Foreskin keratinocyte (primary cell): Measurements from ENCODE around the gene LIPN.

- RAMPAGE, total RNA: no peak
These were observed 40.8 kb upstream of the PAPSS2 start for GRCh38 chr10:87618691-87619467.

DNA sequence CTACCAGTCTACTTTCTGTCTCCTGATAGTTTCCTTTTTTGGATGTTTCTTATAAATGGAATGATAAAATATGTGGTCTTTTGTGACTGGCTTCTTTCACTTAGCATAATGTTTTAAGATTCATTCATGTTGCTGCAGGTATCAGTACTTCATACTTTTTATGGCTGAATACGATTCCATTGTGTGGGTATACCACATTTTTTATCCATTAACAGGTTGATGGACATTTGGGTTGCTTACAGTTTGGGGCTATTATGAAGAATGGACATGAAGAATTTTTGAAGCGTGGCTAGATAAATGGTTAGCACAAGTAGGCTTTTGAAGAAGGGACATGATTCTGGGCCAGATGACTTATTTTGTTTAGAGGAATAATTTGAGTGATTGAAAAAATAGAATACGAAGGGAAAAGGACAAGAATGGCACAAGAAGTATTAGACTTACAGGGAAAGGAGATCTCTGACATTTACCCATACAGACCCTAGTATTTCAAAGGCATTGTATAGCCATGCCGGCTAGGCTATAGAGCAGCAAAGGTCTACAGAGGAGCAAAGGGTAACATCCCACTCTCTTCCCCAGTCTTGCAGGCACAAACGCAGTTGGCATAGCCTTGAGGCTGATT lies 22.2 kb downstream of the PAPSS2 start:
- RAMPAGE, total RNA: no peak

GRCh38 chr10:87721843-87722188 lies 62.1 kb downstream of the PAPSS2 start:
- RAMPAGE, total RNA: no peak

DNA sequence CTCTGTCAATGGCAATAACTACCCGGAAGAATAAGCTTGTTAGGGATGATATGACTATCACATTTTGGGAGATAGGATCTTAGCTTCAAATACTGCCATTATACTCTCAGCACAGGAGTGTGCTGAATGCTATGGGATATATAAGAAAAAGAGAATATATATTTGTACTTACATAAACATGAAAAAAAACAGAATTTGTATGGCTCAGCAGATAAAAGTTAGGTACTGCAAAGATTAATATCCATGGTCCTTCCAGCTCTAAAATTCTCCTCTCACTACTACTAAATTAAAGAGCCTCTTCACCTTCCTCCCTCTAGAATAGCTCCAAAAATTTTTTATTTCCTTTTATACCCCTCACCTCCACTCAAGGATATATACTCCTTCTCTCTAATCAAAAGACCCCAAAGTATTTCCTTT lies 2.6 kb downstream of the ATAD1 start:
- RAMPAGE, total RNA: no peak

DNA sequence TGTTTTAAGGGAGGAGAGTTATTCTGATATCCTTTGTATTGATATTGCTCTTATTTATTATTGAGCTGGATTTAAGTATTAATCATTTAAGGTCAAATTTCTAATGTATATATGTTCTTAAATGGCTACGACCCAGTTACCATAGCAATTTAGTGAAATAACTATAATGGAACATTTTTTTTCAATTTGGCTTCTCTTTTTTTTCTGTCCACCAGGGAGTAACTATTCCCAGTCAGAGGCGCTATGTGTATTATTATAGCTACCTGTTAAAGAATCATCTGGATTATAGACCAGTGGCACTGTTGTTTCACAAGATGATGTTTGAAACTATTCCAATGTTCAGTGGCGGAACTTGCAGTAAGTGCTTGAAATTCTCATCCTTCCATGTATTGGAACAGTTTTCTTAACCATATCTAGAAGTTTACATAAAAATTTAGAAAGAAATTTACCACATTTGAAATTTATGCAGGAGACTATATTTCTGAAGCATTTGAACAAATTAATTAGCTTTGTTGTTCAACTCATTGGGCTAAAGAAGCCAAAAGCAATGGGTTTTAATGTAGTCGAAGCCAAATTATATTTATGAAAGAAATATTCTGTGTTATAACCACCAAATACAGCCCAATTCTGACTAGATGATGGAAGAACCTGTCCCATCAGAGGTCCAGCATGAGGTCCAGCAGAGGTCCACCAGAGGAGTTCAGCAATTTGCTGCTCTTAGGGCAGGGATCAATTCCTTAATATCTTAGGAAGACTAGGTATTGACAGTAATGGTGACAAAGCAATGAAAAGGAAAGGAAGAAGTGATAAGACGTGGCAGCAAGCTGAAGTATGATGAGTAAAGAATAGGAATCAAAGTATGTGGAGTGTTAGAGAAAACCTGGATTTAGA lies 88.7 kb downstream of the PTEN start:
- RAMPAGE, total RNA: no peak

DNA sequence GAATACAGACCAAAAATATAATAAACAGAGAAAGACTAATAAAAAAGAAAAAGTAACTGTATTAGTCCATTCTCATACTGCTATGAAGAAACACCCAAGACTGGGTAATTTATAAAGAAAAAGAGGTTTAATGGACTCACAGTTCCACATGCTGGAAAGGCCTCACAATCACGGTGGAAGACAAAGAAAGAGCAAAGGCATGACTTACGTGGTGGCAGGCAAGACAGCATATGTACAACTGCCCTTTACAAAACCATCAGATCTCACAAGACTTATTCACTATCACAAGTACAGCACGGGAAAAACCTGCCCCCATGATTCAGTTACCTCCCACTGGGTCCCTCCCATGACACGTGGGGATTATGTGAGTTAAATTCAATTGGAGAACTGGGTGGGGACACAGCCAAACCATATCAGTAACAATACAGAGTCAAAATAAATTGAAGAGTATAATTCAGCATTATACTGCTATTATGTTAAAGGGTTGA lies 37.8 kb downstream of the RNLS start:
- RAMPAGE, total RNA: no peak

- RAMPAGE, total RNA: no peak
These were observed at the start of gene LIPN for GRCh38 chr10:88759587-88760232. Gene LIPN (plus strand): TSS chr10:88760020.

DNA sequence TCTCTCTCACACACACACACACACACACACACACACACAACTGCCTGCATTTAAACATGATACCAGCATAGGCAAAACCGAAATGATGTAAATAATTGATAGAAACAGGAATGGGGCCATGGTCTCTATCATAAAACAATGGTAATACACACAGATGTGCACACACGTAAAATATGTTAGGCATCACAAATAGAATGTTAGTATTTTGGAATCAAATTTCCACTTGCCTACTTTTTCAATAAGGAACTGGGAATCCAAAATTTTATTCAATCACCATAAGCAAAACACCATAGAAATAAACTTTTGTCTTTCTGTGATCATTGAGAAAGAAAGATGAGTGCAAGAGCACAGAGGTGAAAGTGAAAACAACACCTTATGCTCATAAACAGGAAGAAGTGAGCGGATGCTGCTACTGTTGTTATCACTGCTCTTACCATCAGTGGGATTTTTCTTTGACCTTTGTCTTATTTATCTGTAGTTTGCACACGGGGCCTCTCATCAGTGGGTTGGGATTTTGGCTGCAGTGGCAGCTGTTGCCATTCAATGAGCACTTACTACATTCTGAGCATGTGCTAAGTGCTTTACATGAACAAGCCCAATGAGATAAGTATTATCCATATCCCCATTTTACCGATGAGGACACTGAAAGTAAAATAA lies 22.6 kb downstream of the LIPM start:
- RAMPAGE, total RNA: no peak

- RAMPAGE, total RNA: no peak
These were observed 11.6 kb downstream of the ANKRD22 start for GRCh38 chr10:88839932-88840607.

DNA sequence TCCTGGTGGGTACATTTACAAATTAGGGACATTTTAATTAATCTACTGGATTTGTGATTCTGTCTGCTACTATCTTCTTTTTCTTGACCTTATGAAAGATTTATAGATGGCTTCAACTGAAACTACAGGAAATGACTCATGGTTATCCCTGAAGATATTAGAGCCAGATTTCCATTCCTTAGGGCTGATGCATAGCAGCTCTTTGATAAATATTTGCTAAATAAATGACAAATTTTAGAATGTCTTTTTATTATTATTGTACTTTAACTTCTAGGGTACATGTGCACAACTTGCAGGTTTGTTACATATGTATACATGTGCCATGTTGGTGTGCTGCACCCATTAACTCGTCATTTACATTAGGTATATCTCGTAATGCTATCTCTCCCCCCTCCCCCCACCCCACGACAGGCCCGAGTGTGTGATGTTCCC lies 2.6 kb downstream of the STAMBPL1 start:
- RAMPAGE, total RNA: no peak

DNA sequence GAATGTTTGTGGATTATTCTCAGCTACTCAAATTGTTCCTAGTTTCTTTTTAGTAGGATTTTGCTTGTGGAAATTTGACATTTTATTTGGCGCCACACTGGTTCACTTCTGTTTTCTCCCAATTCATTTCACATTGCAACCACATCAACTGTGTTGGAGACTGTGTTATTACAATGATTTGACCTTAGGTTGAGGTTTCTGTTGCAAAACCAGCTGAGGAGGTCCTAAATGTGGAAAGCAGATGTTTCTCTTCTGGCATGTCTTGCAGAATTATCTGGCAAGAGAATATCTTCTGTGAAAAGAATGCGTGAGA lies 25.8 kb downstream of the ACTA2 start:
- RAMPAGE, total RNA: no peak

- RAMPAGE, total RNA: no peak
These were observed 14.6 kb downstream of the ACTA2 start for GRCh38 chr10:88937843-88938457.

DNA sequence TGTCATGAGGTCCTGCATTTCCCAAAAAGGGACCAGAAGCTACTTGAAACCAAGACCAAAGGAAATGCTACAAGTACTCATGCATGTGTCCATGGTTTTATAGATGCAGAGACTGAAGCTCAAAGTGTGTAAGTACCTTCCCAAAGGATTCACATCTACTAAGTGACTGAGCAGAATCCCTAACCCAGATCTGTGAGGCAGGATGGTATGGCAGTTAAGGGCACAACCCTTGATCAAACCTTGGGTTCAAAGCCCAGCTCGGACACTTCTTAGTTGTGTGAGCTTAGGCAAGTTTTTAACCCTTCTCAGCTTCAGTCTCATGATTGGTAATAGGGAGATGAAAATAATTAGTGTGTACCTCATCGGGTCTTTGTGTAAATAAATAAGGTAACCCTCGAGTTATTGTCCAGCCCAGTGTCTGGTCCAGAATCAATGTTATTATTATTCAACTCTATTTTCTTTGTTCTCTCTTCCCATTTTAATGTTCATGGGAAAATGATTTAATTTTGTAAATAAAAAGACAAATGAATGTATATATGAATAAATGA lies 8.6 kb downstream of the ACTA2 start:
- RAMPAGE, total RNA: no peak

DNA sequence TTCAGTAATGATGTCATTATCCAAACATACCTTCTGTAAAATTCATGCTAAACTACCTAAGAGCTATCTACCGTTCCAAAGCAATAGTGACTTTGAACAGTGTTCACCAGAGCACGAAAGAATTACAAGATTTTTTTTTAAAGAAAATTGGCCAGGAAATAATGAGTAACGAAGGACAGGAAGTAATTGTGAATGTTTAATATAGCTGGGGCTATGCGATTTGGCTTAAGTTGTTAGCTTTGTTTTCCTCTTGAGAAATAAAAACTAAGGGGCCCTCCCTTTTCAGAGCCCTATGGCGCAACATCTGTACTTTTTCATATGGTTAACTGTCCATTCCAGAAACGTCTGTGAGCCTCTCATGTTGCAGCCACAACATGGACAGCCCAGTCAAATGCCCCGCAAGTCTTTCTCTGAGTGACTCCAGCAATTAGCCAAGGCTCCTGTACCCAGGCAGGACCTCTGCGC lies 699 bp upstream of the FAS start:
- RAMPAGE, total RNA: no peak

GRCh38 chr10:89348266-89348775 lies 20.5 kb downstream of the IFIT3 start:
- RAMPAGE, total RNA: no peak

GRCh38 chr10:89515230-89515825 lies 20.1 kb downstream of the SLC16A12 start:
- RAMPAGE, total RNA: no peak

DNA sequence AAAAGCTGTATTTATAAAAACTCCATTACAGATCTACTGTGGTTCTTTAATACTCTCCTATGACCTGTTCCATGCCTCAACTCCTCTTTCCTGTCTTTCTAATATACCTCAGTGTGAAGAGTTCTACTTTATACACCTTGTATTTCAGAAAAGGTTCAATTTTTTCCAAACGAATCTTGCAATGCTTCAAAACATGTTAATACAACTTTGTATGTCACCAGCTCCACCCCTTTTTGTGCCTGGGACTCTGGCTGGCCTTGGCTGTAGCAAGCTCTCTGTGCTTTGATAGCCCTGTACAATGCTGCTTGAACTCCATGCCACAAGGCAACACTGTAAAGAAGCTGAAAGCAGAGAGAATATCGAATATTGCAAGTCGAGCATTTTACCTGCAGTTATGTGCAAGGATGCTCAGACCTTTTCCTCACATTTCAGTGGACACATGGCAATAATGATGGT lies 52.5 kb downstream of the PANK1 start:
- RAMPAGE, total RNA: no peak

DNA sequence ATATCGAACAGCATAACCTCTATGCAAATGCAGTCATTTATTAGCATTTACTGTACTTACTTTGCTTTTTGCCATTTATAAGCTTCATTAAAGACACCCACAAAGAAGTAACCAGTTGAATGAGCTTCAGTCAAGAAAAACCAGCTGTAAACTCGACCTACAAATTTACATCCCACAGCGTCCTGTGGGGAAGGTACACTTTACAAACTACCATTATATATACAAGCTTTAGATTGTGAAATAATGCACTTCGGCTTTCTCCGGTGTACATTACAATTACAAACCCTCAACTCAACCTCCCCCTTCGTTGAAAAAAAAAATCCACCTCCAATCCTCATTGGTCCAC lies 1.4 kb downstream of the PANK1 start:
- RAMPAGE, total RNA: no peak

DNA sequence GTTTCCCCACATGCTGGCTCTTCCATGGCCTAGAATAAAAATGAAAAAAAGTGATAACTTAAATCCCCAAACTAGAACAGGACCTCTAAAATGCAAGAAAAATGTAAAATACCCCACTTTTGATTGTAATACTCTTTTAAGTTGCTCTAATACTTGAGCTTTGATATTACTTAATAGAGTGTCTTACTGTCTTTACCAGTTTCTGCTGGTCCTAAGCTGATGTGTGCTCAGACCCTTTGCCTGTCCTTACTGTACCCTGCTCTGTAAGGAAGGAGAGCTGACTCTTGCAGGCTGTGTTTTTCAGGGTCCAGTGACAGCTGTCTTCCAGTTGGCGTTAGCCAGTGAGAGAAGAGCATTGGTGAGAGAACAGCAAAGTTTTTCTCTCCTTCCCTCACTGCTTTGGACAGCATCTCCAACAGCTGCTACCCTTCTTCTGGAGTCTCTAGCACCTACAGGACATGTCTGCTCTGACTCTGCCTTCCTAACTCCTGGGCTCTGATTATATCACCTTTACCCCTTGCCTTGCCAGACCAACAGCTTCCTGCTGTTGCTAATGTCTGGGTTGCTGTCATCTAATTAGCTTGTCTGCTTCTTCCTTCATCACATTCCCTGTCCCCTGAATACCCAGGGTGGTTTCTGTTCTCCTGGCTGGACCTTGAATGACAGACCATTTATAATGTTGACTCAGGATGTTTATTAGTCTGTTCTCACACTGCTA lies 23.3 kb upstream of the PANK1 start:
- RAMPAGE, total RNA: no peak

DNA sequence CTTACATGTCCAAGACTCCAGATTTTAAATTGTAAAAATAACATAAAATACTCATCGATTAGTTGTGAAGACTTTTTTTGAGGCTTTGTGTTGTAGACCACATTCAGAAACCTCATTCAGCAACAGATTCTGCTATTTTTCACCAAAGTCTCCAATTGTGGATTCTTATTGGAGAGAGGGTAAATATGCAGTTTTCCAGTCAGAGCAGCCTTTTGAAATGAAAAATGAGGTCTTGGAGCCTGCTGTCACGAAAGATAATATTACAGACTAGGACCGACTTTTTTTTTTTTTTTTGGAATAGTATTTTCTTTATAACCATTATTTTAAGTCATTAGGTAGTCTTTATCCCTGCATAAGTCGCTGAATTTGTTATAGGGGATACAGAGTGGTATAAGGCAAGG lies 1.1 kb downstream of the KIF20B start:
- RAMPAGE, total RNA: no peak